Stomach (tissue), 7 donors: ENCODE measurements around a stretch of chr7.

GRCh38 chr7:139041617-139042296 is 5.9 kb upstream of the ZC3HAV1L start:
- PRO-cap = no peak
- RAMPAGE, long total RNA, 5 experiments = no peak in any of the 5 experiments
- RRBS = no CpG with 5 or more reads among the region's 6 CpGs

GRCh38 chr7:139043735-139044644 is 8.1 kb upstream of the ZC3HAV1L start:
- PRO-cap = no peak
- RAMPAGE, long total RNA, 5 experiments = no peak in any of the 5 experiments
- RRBS = no CpG with 5 or more reads among the region's 12 CpGs

GRCh38 chr7:139076229-139076463 is 33.4 kb downstream of the ZC3HAV1 start:
- PRO-cap = no peak
- RAMPAGE, long total RNA, 5 experiments = no peak in any of the 5 experiments
- RRBS = 86% methylated on average over 5 of the region's 5 CpGs

DNA sequence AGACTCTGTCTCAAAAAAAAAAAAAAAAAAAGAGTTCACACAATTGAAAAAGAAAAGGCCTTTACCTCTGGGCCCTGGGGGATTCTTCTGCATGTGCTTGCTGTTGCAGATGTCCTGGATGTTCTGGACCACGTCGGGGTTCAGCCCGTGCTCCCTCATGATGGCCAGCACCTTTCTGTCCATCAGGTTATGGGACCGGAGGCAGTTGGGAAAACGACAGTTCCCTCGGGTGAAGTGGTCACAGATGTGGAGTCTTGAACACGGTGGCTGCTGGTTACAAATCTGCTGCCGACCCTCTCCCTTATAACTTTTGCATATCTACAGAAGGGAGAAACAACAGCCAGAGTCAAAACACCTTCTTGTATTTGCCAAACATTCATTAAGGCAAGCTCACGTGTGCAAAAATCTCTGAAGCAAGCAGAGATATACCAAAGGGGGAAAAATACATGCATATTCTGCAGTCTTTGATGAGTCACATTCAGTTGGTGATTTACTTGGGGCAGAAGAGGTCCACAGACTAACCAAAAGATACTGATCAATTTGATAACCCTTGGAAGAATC is 25.7 kb downstream of the ZC3HAV1 start:
- PRO-cap = no peak
- RAMPAGE, long total RNA, 5 experiments = start-site peak on the minus strand in 3 of 5 experiments, centred at positions 185 to 253 of the sequence, 11 to 41 reads per replicate
- RRBS = no CpG with 5 or more reads among the region's 9 CpGs

- PRO-cap = no peak
- RAMPAGE, long total RNA, 5 experiments = no peak in any of the 5 experiments
- RRBS = no CpG with 5 or more reads among the region's 14 CpGs
Observed at GRCh38 chr7:139232191-139232490, 1.1 kb downstream of the UBN2 start.

- PRO-cap = no peak
- RAMPAGE, long total RNA, 5 experiments = start-site peak on the plus strand in 1 of 5 experiments, at chr7:139288271-139288408 at its widest, 14 reads per replicate
- RRBS = no CpG with 5 or more reads among the region's 1 CpG
Observed at GRCh38 chr7:139288097-139288463, 53.1 kb upstream of the FMC1 start.

DNA sequence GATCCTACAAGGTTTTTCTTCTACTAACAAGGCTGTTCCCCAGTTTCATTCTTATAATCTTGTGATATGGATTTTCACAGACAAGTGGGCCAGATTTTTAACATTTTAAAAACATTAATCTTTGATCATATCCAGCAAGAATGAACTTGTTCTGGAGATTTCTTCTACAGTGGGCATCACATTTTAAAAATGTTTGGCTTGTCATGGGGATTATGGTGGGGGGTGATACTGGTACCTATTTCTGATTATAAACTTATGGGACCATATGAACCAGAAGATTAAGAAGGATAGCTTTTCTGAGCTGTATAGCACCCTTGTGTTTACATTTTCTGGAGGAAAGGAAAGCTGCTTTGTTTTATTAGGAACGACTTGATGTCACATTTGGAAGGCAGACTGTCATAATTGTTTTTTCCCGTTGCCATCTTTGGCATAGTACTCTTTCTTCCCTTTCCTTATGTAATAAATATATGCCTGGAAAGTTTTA is 9.9 kb downstream of the LUC7L2 start:
- PRO-cap = no peak
- RAMPAGE, long total RNA, 5 experiments = no peak in any of the 5 experiments
- RRBS = no CpG with 5 or more reads among the region's 2 CpGs

DNA sequence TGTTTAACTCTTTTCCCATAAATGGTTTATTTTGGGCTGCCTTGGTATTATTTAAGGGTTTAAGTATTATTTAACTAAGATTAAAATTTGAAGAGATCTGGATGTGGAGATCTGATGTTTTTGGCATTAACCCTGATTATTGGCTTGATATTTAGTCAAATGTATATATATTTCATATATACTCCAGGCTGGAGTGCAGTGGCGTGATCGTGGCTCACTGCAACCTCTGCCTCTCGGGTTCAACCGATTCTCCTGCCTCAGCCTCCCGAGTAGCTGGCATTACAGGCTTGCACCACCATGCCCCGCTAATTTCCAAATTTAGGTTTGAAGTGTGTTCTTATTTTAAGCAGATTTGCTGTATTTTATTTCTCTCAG is 24.4 kb downstream of the LUC7L2 start:
- PRO-cap = no peak
- RAMPAGE, long total RNA, 5 experiments = no peak in any of the 5 experiments
- RRBS = no CpG with 5 or more reads among the region's 6 CpGs

DNA sequence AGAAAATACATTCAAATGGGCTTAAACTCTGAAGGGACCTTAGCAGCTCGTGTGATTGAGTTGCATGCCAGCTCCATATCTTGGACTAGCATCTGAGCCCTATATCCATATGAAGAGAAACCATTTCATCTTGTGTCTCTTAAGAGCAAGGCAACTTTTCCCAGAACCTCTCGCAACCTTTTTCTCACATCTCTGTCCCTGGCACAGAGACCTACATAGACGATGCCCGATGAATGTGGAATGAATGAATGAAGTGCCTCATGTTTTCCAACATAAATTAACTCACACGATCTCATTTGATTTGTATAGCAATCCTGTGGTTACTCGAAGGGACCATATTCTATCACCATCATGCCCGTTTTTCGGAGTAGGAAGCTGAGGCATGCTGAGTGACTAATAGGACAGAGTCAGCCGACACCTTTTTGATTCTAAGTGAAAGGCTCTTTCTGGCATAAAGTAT is 55.9 kb downstream of the KLRG2 start:
- PRO-cap = no peak
- RAMPAGE, long total RNA, 5 experiments = no peak in any of the 5 experiments
- RRBS = no CpG with 5 or more reads among the region's 9 CpGs

DNA sequence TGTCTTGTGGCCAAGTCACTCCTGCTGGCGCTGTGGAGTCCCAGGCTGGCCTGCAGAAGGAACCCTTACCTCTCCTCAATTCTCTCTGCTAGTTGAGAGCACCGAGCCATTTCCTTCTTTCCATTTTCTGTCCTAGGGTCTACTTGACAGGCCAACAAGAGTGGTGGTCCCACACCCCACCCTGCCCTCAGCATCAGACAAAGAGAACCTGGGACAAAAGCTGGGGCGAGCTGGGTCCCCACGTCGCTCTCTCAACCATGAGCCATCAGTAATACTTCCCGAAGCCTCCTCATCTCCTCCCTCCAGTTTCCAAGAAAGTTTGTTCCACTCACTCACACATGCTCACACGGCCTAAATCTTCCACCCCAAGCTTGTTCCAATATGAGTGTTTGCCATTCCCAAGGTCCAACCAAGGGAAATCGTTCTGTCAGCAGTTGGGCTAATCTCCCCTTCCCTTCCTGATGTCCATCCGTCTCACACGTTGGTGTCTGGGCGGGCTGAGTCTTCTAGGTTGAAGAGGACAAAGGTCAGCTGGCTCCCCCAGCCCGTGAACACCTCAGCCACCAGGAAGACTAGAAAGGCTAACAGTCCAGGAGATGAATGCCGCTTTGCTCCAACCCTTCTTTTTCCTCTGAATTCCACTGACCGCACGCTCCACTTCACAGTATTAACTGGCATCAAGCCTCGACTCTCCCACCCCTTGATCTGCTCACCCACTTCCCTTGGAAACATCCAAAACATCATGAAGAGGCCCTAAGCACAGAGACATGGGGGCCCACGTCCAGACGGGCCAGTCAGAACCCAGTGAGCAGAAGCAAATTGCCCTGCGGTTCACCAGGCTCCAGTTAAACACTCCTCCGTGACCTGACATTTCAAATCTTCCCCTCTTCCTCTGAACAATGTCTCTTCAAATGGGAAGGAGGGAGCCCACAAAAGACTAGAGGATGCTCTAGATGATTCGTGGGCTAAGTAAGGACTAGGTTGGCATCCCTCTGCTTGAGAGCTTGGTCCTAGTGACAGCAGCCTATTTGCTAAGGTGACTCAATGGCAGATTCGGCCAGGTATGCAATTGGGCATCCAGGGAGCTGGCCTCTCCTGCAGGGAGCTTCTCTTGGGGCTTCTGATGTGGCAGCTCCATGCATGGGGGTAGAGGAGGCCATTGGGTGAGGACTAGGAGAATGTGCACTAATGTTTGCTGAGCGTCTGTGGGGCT is 44.6 kb downstream of the CLEC2L start:
- PRO-cap = unidirectional peak, plus-strand start at position 216 of the sequence; unidirectional peak, minus-strand start at position 249 of the sequence
- RAMPAGE, long total RNA, 5 experiments = start-site peak on the minus strand in 3 of 5 experiments, centred at positions 94 to 907 of the sequence, 17 to 475 reads per replicate
- RRBS = no CpG with 5 or more reads among the region's 23 CpGs

DNA sequence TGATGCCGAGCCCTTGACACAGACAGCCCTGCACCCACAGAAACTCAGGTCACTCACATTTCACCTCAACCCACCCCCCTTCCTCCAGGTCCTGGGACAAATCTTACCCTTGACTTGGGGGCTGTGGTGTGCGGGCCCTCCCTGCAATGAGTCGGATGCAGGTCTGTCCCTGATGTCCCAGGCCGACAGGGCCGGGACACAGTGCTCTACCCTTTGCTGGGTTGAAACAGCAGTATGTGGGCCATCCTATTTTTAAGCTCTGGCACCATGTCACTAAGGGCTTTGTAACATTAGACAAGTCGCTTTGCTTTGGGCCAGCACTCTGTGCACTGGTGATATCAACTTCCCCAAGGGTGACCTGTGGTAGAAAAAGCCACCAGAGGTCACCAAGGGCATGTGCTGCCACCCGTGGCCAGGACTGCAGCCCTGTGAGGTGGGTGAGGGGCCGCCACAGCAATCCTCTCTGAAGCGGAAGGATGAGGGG is 51.2 kb downstream of the CLEC2L start:
- PRO-cap = no peak
- RAMPAGE, long total RNA, 5 experiments = no peak in any of the 5 experiments
- RRBS = no CpG with 5 or more reads among the region's 9 CpGs

DNA sequence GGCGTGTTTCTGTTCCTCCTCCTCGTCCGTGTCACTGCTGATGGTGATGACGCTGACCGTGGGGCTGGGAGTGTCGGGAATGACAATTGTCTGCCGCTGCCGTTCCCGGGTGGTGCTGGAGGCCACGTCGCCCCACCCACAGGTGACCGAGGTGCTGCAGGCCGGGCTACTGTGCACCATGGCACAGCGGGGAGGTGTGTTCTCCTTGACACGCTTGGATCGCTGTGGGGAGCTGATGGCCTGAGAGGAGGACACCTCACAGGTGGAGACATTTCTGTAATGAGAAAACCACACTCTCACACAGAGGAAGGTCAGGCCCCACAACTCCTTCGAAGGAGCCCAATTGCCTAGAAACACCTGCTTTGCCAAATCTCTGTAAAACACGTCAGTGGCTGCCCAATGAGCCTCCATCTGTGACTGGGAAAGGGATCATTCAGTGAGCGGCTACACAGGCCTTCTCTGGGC is 73.3 kb downstream of the CLEC2L start:
- PRO-cap = no peak
- RAMPAGE, long total RNA, 5 experiments = start-site peak on the minus strand in 3 of 5 experiments, centred at positions 133 to 264 of the sequence, 19 to 142 reads per replicate
- RRBS = 97% methylated on average over 5 of the region's 19 CpGs

- PRO-cap = no peak
- RAMPAGE, long total RNA, 5 experiments = no peak in any of the 5 experiments
- RRBS = no CpG with 5 or more reads among the region's 15 CpGs
Observed at GRCh38 chr7:139674794-139675520, 102.8 kb downstream of the HIPK2 start.

DNA sequence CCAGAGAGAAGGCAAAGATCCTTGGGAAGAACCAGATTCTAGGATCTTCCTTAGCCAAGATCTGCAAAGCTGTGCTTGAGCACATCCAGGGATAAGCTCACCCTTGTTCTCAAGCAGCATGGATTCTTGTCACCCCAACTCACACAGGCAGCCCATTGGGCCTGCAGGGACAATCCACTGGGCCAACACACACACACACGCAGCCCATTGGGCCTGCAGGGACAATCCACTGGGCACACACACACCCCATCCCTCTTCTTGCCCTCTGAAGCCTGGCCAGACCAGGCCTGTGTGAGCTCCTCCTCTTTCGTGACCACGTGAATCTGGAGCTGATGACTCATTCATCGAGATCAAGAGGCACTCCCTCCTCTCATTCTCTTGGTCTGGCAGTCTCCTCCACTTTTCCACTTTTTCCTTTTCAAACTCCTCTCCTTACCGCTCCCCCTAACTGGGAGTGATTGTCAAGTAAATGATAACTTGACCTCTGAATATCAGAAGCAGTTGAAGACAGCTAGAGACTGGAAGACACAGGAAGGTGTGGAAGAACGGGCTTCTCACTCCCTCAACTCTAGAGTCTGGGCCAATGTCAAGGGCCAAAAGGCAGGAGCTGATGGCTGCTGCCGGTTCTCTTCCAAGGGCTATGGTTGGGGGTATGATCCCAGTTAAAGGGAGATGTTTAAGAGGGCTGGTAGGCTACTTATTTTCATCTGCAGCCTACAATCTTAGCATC is 89.7 kb downstream of the HIPK2 start:
- PRO-cap = no peak
- RAMPAGE, long total RNA, 5 experiments = start-site peak on the minus strand in 1 of 5 experiments, centred at positions 264 to 435 of the sequence, 5 to 6 reads per replicate
- RRBS = no CpG with 5 or more reads among the region's 7 CpGs

- PRO-cap = no peak
- RAMPAGE, long total RNA, 5 experiments = no peak in any of the 5 experiments
- RRBS = no CpG with 5 or more reads among the region's 18 CpGs
Observed at GRCh38 chr7:139842304-139843195, 13.5 kb downstream of the TBXAS1 start.

DNA sequence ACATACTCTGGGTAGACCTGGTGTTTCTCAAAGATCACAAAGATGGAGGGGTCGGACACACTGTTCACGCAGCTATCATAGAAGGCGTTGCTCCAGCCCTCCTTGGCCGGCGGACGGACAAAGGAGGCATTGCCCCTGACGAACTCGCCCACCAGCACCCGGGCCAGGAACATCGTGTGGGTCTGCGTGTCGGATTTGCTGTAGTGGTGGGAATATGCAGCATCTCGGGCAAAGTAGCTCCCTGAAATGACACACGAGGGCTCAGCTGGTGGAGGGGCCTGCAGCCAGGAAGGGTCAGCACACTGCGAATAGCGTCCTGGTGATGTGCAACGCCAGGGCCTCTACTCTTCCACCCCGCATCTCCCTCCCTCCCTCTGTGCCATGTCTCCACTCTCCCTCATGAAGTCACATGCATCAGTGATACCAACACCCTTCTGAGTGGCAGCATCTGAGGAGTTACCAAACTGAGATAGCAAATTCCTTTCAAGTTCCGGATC is 38.1 kb downstream of the PARP12 start:
- PRO-cap = no peak
- RAMPAGE, long total RNA, 5 experiments = start-site peak on the minus strand in 2 of 5 experiments, centred at positions 270 to 288 of the sequence, 8 to 16 reads per replicate
- RRBS = 91% methylated on average over 4 of the region's 19 CpGs

DNA sequence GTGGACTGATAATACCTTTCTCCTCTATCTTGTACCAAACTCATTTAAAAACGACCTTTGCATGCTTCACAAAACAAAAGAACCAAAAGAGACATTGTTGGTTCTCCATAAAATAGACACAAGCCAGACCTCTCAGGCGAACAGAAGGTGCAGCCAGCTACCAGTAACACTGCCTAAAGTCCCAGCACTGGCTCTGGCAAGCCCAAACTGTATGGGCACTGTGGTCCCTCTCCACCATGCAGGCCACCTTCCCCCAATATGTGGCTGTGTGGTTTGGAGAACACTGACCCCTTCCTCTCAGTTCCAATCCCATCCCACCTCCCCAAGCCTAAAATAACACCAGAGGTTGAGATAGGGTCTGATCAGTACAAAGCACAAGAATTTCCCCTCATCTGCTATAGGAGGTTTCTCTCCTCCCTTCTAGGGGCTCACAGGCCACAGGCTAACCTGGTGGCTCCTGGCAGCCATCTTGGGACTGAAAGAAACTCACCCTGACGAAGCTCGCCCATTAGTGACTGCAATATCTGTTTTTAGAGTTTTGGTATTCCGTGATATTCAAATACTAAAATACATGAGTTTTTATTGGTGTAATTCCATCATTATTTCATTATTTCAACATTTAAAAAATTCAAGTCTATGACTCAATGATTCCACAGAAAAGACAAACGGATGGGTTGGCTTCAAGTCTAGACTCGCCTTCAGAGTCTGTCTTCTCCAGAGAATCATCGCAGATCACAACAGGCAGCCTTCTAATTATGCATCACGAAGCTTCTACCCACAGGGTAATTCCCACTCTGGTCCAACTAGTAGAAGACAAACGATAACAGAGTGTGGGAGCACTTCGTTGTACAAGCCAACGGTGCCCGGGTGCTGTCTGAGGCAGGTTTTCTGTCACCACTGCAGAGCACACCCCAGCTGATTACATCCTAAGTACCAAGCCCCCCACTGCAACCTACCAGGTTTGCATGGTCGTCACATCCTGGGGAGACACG is 29.2 kb downstream of the PARP12 start:
- PRO-cap = no peak
- RAMPAGE, long total RNA, 5 experiments = start-site peak on the minus strand in 1 of 5 experiments, centred at positions 380 to 886 of the sequence, 6 to 7 reads per replicate
- RRBS = no CpG with 5 or more reads among the region's 15 CpGs

DNA sequence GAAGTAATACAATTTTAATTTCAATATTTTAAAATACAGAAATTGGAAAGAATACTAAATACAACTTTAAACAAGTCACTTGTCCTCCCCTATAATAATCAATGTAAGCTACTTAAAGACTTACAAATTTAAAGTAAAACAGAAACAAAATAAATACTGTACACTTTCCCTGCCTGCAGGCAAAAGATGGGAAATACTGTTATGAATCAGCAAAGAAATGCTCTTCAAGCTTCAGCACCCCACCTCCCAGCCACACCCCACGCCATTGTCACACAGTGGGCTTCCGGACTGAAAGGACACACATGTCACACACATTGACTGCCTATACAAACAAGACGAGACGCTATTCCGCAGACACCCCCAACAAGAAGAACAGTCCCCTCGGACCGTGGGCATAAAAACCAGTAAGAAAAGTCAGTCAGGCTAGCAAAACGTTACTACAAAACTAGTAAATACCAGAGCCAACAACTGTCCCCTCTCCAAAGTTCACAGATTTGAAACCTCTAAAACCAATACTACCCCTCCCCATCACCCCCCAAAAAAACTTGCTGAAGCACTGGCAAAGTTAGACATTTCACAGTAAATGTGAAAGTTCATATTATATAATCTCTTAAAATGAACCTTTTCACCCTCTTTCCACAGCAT is 22.2 kb upstream of the PARP12 start:
- PRO-cap = no peak
- RAMPAGE, long total RNA, 5 experiments = start-site peak on the minus strand in 1 of 5 experiments, centred at position 335 of the sequence, 17 reads per replicate
- RRBS = no CpG with 5 or more reads among the region's 8 CpGs

DNA sequence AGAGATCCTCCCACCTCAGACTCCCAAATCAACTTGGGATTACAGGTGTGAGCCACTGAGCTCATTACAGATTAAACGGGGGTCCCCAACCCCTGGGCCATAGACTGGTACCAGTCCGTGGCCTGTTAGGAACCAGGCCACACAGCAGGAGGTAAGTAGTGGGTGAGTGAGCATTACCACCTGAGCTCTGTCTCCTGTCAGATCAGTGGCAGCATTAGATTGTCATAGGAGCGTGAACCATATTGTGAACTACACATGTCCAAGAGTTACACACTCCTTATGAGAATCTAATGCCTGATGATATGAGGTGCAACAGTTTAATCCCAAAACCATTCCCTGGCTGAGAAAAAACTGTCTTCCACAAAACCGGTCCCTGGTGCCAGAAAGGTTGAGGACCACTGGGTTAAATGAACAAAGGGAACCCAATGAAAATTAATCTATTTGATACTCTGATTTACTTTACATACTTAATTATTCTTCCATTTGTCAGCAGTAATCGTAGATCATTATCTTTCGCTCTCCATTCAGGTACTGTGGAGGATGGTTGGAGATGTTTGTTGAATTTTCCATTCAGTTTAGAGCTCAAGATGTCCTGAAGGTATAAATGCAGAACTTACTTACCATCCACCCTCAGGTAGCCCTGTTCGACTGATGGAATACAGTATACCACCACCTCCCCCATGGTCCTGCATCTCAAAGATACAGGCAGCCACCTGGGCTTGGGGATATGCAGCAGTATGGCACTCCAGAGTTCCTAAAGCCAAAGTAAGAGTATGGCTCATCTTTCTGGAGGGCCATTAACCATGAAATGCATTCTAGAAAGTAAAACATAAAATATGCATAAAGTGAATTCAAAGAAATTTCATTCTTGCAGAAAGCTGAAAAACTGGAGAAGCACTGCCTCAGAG is 36.9 kb upstream of the PARP12 start:
- PRO-cap = no peak
- RAMPAGE, long total RNA, 5 experiments = start-site peak on the minus strand in 3 of 5 experiments, centred at positions 461 to 594 of the sequence, 9 to 39 reads per replicate
- RRBS = no CpG with 5 or more reads among the region's 7 CpGs

DNA sequence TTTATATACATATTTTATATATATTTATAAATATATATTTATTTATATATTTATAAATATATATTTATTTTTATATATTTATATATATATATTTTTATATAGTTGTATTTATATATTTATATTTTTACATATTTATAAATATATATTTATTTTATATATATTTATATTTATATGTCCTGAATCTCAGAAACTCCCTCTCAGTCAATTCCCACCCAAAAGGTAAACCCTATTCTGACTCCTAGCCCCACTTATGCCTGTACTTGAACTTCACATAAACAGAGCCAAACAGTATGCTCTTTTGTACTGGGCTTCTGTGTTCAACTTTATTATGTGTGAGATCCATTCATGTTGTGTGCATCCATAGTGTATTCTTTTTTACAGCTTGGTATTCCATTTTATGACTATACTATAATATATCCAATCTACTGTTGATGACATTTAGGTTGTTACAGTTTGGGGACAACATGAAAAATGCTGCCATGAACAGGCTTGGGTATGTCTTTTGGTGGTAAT is 5.2 kb downstream of the KDM7A start:
- PRO-cap = no peak
- RAMPAGE, long total RNA, 5 experiments = start-site peak on the minus strand in 1 of 5 experiments, centred at position 441 of the sequence, 5 reads per replicate